Camera-type eye (tissue), 1 donor: ENCODE measurements around a stretch of chr10.

- RAMPAGE, long total RNA, result no peak
Measured at GRCh38 chr10:3186259-3186880, 13.8 kb upstream of the PITRM1 start.

GRCh38 chr10:3294870-3295470 lies 122.4 kb upstream of the PITRM1 start:
- RAMPAGE, long total RNA, result no peak

GRCh38 chr10:3423300-3423836 lies 250.8 kb upstream of the PITRM1 start:
- RAMPAGE, long total RNA, result no peak

DNA sequence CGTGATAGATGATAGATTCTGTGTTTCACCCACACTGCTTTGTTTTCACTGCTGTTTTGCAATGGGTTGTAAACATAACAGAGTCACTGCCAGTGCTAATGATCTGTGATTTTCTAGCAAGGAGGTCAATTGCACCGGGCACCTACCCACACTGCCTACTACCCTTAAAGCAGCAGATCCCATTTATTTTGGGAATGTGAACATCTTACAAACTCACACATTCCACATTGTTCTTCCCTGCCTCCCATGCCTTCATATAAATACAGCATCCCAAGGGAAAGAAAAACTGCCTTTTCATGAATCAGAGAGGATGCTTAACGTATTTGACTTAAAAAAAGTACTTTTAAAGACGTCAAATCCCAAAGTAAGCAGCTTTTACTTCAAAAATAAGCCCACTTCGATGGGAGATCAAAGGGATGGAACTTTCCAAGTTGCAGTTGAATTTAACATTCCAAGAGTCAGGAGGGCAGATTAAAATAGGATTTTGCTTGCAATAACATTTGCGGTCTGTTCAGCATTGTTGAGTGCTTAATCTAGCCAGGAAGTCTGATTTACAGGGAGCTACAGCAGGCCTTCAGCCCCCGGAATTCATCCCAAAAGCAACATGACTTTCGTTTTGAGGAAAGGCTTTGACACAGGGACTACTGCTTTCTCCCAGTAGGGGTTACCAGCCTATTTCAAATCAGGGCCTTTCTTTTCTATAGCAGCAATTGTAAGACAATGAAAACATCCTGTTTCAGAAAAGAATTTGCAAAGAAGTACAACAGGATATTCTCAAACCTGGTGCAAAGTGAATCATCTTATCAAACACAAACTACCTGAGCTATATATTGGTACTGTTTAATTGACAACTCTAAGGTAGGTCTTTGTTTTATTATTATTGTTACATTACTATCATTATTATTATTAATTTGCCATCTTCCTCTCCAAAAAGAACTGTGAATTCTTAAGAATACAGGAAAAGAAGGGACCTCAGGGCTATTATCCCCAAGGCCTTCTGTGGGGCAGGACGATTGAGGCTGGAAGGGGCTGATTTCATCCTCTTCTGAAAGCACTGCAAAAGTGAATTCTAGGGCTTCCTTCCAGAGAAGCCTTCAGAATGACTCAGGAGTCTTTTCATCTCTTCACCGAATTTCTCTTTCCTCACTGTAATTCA lies 279.6 kb upstream of the PITRM1 start:
- RAMPAGE, long total RNA, result no peak

DNA sequence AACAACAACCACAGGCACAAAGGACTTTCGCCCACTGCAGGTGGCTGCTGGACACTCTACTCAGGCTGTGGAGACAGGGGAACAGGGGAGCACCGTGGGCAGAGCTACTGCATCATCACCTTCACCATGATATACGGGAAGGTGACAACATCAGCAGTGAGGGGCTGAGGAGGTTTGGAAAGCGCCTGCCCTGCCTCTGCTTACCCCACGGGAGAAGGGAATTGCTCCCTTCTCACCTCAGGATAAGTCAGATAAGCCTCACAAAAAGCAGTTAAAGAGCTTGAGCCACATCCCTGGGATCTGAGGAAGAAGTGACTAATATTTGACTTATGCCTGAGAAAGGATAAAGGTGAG lies 217.6 kb downstream of the KLF6 start:
- RAMPAGE, long total RNA, result no peak

- RAMPAGE, long total RNA, result no peak
Measured at GRCh38 chr10:3764521-3765520, 20.2 kb downstream of the KLF6 start.

DNA sequence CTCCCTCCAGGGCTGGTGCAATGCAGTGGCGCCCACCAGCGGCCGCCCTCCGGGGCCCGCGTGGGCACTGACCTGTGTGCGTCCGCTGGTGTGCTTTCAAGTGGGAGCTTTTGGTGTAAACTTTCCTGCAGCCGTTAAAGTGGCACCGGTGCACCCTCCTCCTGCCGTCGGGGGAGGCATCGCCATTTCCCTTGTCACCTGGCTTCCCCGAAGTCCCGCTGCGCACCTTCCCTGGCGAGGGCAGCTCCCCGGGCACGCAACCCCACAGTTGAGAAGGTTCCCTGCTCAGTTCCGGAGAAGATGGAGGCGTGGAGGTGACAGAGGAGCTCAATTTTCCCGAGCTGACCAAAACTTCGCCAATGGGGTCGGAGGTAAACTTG lies 3.5 kb downstream of the KLF6 start:
- RAMPAGE, long total RNA, result no peak

DNA sequence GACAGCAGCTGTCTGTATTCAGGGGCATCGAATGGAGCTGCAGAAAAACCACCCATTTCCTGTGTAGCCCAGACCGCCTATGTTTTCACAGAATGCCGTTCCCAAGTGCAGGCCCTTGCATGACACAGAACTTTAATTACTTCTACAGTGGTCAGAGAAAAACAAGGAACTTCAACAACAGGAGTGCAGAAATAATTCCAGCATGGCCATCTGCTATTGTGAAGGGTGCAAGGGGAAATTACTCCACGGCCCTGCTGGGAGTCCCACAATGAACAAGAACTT lies 2.3 kb downstream of the KLF6 start:
- RAMPAGE, long total RNA, result no peak

DNA sequence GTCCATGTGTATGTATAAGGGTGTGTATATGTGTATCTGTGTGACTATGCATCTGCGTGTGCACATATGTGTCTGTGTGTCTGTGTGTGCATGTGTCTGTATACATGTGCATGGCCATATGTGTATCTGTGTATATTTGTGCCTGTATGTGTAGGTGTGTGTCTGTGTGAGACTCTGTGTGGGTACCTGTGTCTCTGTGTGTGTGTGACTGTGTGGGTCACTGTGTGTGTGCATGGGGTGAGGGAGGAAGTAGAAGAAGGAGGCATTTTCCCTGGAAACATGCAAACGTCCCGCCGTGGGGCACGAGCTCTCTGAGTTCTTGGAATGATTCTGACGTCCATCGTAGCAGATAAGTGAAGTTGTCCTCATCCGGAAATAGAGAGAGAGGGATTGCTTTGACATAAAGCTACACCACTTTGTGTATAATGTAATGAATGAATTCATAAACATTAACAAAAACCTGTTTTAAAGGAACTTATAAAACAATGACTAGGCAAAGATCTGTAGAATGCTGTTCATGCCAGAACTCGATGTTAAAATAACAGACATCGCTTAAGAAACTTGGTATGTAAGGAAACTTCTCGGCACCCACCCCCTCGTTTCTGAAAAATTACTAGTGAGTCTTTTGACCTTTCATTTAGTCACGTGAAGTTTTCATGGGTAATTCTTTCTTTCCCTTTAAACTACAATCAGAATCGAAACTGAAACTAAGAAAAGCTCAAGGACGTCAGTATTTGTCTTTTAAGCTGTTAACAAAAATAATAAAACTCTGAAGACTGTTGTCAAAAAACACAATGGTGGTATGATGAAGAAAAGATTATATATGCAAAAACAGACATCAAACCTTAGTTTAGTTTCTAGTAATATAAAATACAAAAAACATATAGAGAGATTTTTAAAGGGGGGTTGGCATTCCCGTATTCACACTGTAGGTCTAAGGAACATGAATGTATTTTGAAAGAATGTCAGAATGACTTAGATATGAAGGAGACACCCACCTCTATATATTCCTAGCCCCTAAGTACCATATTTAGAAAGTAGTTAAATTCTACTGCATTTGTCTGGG lies 43.7 kb upstream of the KLF6 start:
- RAMPAGE, long total RNA, result no peak

- RAMPAGE, long total RNA, result no peak
Measured at GRCh38 chr10:3869094-3869453, 84.1 kb upstream of the KLF6 start.

DNA sequence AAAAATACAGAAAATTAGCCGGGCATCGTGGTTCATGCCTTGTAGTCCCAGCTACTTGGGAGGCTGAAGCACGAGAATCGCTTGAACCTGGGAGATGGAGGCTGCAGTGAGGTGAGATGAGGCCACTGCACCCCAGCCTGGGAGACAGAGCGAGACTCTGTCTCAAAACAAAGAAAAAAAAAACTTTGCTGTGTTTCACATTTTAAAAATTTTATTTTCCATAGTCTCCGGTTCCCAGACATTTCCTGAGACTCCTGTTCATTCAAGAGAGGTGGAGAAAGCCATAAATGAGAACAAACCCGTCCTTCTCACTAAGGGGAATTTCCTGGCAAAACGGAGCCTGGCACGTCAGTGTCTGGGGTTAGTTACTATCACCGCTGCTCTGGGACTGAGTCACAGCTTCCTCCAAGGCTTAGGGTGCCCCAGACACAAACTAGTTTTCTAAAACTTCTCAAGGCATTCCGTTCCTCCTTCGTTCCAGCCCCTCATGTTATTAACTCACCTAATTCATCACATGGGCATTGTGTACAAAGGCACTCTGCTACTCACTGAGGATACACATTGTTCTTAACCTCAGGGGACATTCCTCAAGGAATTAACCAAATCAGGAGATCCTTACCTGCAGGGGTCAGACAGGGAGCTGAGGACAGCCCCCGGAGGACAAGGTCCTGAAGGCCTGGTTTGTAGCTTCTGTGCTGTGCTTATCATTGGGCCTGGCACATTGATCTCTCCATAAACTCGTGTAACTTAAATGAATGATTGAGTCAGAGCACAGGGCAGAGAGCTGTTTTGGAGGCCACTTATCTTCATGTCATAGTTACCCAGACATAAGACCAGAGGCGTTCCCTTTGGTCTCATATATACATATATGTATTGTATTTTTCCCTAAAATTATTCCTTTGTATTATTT lies 102.9 kb upstream of the KLF6 start:
- RAMPAGE, long total RNA, result no peak

DNA sequence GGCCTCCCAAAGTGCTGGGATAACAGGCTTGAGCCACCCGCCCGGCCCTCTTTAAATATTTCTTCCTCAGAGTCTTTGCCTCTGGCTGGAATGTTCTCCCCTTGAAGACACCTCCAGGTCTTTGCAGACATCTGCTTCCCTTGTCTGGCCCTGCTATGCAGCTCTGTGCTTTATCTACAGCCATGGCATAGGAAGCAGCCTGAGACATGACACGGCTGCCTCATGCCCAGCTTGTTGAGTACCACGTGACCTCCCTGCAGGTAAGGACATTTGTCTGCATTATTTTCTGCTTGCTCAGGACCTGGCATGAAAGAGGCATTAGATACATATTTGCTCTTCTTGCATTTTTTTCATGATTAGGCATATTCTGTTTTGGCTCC lies 113.8 kb upstream of the KLF6 start:
- RAMPAGE, long total RNA, result no peak

- RAMPAGE, long total RNA, result no peak
Measured at GRCh38 chr10:3945718-3946340, 160.8 kb upstream of the KLF6 start.

GRCh38 chr10:4058551-4058985 lies 273.6 kb upstream of the KLF6 start:
- RAMPAGE, long total RNA, result no peak

DNA sequence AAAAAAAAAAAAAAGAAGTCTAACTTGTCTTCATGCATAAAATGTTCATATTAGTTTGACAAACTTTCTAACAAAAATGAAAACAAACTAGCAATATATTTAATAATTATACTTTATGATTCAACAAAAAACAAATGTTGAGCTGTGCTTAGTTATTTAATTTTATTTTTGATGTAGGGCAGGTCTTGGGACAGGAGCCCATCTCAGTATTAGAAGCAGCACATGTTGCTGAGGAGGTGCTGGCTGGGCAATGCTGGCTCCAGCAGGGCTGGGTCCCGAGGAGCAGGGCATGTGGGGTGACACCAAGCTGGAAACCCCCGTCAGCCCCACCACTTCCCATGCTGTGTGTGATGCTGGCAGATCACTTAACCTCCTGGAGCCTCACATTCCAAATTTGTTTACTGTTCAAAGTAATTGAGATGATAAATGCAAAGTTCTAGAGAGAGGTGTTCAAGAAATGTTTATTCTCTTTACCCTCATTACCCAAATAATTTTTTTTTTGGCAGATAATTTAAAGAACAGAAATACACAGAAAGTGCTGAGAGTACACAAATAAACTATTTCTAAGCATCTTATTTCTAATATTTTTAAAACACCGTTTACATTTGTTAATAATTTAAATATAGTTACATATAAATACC lies 335.5 kb upstream of the KLF6 start:
- RAMPAGE, long total RNA, result no peak

- RAMPAGE, long total RNA, result no peak
Measured at GRCh38 chr10:4316455-4316927, 509.5 kb upstream of the AKR1E2 start.

DNA sequence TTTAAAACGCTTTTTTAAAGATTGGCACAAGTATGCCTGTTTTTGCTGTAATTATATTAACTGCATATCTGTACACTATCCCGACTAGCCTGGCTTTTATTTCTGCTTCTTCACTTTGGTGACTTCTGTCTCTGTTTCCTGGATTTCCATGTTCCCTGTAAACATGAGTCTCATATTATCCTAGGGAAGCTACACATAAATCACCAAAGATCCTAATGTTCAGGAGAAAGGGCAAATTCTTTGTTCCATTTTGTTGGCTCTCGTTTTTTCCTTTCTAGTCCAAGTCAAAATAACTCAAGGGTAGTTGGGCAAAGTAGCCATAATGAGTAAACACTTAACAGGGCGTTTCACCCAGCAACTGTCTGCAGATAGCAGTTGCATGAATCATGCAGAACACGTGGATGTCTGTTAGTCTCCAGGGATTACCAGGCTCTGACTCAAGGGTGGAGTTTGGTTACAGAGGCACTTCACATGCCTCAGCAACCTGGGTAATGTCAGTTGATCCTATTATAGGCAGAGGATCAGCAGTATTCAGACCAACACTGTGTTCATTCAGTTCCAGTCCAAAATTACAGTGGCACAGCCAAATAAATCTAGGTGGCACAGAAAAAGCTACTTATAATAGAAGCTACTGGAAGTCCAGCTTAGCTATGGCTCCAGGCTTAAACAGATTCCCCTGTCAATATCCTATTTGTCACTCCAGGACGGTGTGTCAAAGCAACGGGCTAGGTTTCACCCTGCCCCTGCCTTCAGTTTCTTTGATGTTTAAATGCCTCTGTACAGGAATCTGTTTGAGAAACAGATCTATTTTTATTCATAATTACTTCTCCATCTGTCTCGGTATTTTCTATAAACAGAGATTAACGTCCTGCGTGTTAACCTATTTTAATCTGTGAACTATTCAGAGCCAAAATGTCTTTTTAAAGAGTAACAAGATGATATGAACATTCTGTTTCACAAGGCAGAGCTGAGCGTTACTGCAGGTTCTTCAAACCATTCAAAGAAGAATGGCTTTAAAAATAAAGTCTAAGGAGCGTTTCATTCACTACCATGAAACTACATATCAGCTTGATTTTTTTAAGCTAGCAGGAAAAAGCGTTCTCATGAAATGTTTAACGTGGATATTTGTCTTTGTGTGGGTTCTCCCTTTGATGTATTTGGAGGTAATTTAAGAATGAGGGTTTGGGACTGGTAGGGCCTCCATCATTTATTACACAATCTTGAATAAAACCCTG lies 162.7 kb upstream of the AKR1E2 start:
- RAMPAGE, long total RNA, result no peak

DNA sequence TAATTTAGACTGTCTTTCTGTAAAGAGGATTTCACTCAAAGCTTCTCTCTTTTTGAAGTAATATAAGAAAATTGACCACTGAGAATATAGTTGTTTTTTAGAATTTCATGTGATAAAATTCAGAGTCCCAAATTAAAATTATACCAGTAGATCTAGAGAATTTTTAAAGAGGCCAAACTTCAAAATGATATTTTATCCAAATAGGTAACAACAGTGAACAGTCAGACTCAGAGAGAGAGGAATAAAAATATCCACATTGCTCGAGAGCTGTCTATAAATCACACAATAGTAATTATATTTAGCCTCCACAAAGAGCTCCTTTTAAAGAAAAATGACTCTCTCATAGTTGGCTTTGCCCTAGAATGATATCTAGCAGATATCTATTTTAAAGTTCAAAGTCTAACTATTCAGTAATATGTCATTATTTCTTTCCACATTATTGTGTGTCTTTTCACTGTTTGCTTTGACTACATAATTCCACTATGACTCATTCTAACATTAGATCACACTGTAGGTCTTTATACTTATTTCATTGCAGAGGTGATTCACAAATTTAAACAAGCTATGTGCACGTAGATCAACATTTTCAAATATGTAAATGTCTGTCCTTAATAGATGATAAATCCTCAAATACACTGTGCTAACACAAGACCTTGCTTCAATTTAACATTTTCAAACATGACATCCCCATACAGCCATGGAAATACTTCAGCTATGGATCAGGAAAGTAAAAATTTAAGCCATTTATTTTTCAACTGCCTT lies 100.1 kb upstream of the AKR1E2 start:
- RAMPAGE, long total RNA, result no peak

DNA sequence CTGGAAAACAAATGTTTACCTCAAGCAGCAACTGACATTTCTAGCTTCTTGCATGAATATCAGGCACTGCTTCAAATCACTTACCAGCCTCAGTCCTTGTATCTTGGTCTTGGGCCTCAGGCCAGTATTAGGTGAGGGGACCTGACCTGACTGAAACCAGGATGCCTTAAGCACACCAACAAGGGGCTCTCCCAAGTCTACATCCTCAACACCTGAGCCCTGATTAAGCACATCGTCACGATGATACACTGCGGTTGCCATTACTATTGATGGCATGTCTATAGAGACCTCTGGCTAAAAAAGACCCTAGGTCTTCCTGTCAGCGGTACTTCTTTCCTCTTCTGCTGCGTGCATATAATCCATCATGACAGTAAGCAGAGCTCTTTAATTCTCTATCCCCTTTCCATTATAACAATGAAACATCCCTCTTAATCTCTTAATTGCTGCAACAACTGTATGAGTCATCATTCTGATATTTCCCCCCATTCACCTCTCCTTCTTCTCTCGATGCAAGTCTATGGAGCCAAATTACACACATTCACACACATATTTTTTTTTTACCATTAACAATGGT lies 45.4 kb upstream of the AKR1E2 start:
- RAMPAGE, long total RNA, result no peak

- RAMPAGE, long total RNA, result no peak
Measured at GRCh38 chr10:4849417-4850105, 23.6 kb downstream of the AKR1E2 start.